RPMI7951 (cell line): Measurements from ENCODE around the genes ADM and RNF141.

GRCh38 chr11:9756271-9757257 lies 92.7 kb downstream of the SWAP70 start:
- RAMPAGE, long total RNA = no peak

GRCh38 chr11:9760095-9760662 lies 96.3 kb downstream of the SWAP70 start:
- RAMPAGE, long total RNA = no peak

- RAMPAGE, long total RNA = no peak
Measured at GRCh38 chr11:9767978-9768367, 104.1 kb downstream of the SWAP70 start.

DNA sequence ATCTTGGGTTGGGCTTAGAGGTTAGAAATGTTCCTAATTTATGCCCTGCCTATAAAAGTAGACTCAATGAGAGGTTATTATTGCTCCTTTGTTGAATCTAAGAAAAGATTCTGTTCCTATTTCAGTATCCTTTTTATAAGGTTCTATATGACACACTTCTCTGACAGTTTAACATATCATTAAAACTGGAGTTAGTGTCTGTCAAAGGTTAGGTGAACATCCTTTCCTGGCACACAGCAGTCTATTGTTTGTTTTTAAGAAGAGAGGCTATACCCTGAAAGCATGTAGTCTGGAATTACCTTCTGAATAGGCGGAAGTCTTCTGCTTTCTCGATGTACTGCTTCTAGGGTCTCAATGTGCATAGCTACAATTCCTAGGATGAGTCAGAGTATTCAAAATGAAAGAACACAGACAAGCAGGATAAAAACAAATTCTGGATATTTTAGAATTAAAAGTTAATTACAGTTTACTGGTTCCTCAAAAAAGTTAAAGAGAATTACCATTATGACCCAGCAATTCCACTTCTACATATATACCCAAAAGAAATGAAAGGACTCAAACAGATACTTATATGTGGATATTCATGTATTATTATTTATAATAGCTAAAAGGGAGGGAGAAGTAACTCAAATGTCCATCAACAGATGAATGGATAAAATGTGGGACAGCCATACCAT lies 188.6 kb downstream of the SWAP70 start:
- RAMPAGE, long total RNA = no peak

DNA sequence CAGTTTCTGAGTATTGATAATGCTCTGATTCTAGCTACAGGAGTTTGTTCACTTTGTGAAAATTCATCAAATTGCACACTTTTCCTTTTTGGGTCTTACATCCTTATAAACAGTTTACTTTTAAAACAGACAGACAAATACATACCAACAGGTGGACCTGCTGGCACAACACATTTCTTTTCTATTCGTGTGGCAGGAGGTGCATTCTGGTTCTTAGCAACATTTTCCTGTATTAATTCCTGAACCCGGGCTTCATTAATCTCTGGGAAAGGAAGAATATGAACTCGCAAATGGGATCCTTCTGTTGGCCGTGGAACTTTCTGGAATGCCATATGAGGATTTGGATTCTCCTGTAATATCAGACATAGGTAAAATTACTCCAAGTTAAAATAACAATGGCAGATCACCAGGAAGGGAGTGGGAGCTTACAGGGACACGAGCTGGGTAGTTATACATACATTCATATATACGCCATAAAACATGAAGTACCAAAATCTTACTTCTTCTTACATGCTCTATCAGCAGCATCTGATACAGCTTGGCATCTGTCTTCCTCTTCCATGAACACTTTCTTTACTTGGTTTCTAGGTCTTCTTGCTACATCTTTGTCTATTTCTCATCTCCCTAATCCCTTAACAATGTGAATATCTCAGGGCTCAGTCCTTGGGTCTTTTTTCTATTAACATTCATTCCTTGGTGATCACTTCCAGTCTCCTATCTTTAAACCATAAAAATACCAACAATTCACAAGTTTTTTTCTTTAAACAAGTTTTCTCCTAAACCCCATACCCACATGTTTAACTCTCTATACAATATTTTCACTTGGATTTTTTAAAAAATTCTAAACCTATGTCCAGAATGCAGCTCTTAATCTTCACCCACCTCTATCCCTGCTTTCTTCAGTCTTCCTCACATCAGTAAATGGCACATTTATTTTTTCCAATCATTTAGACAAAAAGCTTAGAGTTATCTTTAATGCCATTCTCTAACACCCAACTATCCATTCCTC lies 304.6 kb downstream of the SWAP70 start:
- RAMPAGE, long total RNA = no peak

- RAMPAGE, long total RNA = start-site peak on the plus strand at chr11:10305073-10305078, 70 and 26 reads in 2 replicates
Measured at GRCh38 chr11:10304390-10305235, at the start of gene ADM. TSS of gene ADM (plus strand) at chr11:10305073.

DNA sequence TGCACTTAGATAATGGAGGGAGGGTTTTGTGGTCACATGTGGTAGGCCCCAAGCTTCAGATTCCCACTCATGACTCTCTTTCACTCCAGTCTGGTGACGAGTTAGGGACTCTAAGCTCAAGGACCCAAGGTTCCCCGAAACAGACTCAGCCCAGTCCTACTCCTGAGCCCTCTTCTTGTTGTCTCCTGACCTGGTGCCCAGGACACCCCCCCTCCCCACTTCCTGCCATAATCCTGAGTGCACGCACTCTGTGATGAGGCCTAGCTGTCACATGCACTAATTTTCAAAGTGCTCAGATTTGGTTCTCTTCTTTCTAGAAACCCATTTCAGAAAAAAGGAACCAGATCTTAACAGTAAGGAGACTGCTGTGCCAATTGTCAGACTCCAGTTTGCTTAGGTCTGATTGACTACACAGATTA lies 10.1 kb upstream of the AMPD3 start:
- RAMPAGE, long total RNA = no peak

DNA sequence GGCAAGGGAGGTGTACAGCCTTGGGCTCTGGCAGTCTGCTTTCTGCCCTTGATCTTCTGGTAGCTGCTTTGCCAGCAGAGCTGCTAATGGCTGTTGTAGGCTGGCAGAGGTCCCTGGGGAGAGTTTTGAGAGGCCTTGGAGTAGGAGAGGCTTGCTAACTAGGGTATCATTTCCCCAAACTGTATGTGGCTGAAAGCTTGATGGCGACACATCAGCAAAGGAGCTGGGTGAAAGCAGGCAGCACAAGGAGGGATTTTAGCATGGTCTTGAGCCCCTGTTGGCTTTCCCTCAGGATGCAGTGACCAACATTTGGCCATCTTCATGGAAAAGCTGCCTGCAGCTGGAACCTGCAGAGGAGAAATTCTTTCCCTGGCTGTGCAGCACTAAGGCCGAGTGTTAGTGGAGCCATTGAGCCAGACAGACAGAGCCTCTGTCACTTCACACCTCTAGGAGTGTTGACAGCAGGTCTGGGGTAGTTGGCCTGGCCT lies 3.5 kb upstream of the AMPD3 start:
- RAMPAGE, long total RNA = no peak

GRCh38 chr11:10458828-10459948 lies 4.1 kb downstream of the AMPD3 start:
- RAMPAGE, long total RNA = no peak

DNA sequence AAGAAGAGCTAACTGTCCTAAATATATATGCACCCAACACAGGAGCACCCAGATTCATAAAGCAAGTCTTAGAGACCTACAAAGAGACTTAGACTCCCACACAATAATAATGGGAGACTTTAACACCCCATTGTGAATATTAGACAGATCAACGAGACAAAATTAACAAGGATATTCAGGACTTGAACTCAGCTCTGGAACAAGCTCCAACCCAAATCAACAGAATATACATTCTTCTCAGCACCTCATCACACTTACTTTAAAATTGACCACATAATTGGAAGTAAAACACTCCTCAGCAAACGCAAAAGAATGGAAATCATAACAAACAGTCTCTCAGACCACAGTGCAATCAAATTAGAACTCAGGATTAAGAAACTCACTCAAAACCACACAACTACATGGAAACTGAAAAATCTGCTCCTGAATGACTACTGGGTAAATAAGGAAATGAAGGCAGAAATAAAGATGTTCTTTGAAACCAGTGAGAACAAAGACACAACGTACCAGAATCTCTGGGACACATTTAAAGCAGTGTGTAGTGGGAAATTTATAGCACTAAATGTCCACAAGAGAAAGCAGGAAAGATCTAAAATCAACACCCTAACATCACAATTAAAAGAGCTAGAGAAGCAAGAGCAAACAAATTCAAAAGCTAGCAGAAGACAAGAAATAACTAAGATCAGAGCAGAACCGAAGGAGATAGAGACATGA lies 13.6 kb downstream of the AMPD3 start:
- RAMPAGE, long total RNA = no peak

- RAMPAGE, long total RNA = no peak
Measured at GRCh38 chr11:10540454-10541752, at the start of gene RNF141. TSS of gene RNF141 (minus strand) at chr11:10541187.

GRCh38 chr11:10573462-10574235 lies 5.2 kb upstream of the LYVE1 start:
- RAMPAGE, long total RNA = no peak

- RAMPAGE, long total RNA = no peak
Measured at GRCh38 chr11:10682296-10682654, 11.3 kb downstream of the IRAG1 start.

- RAMPAGE, long total RNA = no peak
Measured at GRCh38 chr11:10692102-10693352, 1.0 kb downstream of the IRAG1 start.

GRCh38 chr11:10800391-10801215 lies 8.1 kb downstream of the EIF4G2 start:
- RAMPAGE, long total RNA = no peak

DNA sequence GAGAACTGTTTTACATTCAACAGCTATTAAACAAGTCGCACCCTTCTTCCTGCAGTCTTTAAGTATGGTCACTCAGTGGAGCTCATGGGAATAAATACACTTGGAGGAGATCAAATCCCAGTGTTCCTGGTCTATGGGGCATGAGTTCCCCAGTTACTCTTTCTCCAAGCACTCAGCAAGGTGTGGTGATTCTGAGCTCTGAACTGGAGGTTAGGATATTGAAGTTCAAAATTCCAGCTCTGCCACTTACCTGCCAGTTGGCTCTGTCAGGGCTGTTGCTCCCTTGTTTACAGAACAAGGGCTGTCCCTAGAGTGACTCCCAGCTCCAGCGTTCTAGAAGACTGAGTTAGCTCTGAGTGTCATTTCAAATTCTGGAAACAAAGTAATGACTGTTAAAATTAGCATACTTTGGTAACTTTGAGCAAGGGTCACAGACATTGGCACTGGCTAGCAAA lies 69.6 kb upstream of the ZBED5 start:
- RAMPAGE, long total RNA = no peak

DNA sequence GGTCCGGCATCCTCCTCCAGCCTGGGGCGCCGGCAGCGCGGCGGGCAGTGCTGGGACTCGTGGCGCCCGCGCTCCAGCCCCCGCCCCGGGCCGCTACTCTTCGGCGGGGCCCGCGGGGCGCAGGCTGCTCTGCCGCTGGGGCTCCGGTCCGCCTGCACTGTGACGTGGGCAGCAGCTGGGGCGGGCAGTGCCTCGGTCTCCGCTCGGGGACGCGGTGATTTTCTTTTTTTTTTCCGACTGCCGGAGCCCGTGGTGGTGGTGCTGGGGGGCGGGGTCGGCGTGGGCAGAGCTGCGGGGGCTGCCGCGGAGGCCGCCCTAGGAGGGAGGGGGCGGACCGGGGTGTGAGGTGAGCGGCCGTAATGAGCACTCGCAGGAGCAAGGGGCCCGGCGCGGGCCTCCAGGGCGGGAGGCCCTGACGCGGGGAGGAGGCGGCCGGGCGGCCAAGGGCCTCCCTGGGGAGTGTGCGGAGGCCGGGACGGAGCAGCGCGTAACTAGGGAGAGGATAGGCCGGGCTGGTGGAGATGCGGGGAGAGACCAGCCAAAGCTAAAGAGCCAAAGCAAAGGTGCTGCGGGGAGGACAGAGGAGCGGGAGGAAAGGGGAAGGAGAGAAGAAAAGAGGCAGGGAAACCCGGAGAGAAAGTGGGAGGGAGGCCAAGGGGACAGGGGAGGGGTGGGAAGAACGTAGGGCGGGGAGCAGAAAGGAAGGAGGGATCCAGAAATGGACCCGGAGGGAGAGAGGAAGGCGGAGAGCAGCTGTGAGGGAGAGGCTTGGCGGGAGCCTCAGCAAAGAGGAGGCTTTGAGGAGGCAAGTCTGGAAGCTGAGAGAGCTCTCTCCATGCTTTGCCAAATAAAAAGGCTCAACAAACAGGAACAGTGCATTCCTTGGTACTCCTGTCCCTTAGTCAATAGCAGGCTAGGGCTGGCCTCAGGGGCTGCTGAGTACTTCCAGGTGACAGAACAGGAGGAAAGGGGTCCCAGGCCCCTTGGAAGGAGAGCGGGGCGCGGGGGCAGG lies 73.5 kb upstream of the ZBED5 start:
- RAMPAGE, long total RNA = no peak

DNA sequence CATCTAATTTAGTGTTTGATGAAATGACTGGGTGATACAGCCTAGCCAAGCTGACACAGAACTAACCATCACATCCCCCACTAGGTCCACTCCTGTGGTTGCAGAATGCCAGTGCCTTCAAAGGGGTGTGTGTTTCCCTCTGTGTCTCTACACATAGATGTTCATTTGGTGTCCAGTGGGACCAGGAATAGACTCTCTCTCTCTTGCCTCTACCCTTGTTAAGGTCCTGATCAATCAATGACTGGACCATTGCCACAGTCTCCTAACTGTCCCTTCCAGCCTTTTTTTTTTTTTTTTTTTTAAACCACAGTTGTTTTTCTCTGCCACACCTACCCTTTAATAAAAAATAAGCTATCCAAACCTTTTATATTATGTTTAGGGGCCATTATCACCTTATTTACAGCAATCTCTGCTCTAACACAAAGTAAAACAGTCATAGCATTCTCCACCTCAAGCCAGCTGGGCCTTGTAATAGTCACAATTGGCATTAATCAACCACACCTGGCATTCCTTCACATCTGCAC lies 113.4 kb downstream of the CSNK2A3 start:
- RAMPAGE, long total RNA = no peak

- RAMPAGE, long total RNA = no peak
Measured at GRCh38 chr11:11313806-11314270, 39.2 kb downstream of the CSNK2A3 start.

- RAMPAGE, long total RNA = no peak
Measured at GRCh38 chr11:11461383-11461931, 108.4 kb upstream of the CSNK2A3 start.